Hematopoietic multipotent progenitor cell (in vitro differentiated cells): ENCODE results near the gene ZNF622.

- CAGE, long polyA plus RNA = no peak
These were observed 22.6 kb downstream of the OTULIN start for GRCh38 chr5:14686842-14687787.

GRCh38 chr5:14710421-14711566 lies 46.3 kb downstream of the OTULIN start:
- CAGE, long polyA plus RNA = no peak

GRCh38 chr5:14925838-14926312 lies 54.3 kb upstream of the ANKH start:
- CAGE, long polyA plus RNA = no peak

DNA sequence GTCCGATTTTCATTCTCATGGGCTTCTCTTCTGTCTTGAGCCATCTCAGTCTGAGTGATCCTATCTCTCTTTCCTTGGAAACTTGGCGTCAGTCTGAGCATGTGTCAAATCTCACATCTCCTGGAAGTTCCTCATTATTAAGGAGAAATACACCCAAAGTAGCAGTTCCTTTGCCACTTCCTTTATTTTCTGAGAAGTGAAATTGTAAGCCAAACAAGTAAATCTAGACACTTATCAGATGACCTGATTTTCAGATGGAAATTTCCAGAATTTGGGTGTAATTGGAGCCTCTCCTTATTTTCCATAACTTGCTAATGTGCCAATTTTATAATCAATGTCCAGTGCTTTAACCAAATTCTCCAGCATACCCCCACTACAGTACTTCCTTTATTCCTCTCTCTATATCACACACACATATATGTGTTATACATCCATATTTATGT lies 127.0 kb upstream of the ANKH start:
- CAGE, long polyA plus RNA = no peak

- CAGE, long polyA plus RNA = no peak
These were observed 263.5 kb downstream of the MARCHF11 start for GRCh38 chr5:15915901-15916643.

DNA sequence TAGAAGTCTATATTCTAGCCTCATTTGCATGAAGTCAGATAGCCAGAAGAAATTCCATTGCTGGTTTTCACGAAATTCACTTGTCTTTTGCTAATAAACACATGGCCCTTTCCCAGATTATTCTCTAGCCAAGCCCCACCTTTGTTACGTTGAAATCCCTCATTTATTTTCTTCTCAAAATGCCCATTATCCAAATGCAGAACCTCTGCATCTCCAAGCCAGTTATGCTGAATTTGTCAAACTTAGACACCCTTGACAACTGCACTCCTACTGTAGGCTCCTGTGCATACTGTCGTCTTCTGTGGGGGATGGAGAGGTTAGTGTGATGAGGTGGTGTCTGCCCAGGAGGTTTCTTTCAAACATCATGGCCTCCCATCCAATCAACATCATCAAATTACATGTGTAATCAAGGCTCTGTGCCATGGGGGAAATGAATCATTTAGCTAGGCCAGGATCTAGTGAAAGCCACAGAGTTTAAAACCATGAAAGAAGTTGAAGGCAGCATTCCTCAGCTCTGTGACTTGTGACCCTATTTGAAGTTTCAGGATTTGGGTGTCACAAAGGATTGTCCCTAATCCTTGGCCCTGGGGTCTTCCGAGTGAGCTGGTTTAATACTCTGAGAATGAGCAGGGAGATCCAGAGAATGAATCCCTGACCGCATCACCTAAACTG lies 240.7 kb downstream of the MARCHF11 start:
- CAGE, long polyA plus RNA = no peak

DNA sequence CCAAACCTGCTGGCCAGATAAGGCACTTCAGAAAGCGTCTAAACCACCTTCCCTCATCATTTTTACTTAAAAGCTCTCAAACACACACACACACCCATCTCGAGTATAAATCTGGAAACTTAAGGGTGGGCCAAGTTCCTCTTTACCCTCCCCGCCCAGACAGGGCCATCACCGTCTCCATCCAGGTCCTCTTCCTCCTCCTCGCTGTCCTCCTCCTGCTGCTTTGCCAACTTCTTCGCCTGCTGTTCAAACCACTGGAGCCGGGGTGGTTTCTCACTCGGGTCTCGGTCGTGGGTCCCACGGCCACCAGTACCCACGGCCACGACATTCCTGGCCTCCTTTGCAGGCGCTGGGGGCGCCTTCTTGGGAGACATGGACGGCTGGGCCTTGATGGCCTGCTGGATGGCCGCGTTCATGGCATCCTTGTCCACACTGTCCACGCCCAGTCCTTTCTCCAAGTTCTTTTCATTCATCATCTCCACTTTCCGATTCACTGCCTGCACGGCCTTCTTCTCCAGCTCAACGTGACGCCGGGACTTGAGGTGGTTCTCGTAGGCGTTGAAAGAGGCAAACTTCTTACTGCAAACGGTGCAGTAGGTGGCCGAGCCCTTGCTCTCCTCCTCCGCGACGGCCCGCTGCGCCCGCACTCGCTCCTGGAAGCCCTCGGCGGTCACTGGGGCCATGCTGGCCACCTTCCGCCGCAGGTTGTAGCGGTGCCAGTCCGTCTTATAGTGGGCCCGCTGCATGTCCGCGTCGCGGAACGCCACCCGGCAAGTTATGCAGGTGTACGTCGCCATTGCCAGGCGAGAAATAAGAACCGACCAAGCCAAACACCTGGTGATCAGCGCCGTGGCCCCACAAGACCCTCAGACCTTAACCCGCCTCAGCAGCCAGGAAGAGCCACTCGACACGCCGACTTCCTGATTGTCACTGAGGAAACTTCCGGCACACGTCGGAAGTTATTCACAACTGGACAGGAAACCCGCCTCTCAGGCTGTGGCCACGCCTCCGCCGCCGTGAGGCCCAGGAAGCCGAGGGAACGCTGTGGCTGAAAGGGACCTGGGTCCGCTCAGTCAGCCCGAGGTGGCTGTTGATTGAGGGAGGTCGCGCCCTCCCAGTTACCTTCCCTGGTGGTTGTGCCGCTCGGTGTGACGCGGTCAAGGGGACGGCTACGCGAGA lies at the start of gene ZNF622:
ZNF622 (minus strand) TSS at position 932 of the 1,179 bp plus-strand sequence.
- CAGE, long polyA plus RNA = no peak

DNA sequence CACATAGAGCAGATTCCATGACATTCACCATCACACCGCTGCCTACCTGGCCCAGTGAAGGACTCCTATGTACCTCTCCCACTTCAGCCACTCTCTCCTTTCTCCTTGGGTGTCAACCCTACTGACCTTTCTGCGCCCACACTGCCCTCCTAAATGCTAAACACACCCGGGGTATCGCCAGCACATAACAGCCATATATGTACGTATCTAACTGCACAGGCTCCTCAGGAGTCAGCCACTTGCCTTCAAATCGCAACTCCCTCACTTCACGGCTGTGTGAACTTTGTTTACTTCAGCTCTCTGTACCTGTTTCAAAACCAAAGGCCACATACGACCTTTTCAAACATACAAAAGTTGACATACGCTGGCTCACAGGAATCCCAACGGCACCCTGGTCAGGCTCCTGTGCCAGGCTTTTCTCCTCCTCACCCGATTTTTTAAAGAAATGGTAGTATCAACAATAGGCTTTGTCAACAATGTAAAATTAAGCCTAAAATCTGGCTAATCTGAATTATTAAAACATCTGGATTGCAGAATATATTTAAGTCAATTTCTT lies 38.9 kb upstream of the ZNF622 start:
- CAGE, long polyA plus RNA = no peak

DNA sequence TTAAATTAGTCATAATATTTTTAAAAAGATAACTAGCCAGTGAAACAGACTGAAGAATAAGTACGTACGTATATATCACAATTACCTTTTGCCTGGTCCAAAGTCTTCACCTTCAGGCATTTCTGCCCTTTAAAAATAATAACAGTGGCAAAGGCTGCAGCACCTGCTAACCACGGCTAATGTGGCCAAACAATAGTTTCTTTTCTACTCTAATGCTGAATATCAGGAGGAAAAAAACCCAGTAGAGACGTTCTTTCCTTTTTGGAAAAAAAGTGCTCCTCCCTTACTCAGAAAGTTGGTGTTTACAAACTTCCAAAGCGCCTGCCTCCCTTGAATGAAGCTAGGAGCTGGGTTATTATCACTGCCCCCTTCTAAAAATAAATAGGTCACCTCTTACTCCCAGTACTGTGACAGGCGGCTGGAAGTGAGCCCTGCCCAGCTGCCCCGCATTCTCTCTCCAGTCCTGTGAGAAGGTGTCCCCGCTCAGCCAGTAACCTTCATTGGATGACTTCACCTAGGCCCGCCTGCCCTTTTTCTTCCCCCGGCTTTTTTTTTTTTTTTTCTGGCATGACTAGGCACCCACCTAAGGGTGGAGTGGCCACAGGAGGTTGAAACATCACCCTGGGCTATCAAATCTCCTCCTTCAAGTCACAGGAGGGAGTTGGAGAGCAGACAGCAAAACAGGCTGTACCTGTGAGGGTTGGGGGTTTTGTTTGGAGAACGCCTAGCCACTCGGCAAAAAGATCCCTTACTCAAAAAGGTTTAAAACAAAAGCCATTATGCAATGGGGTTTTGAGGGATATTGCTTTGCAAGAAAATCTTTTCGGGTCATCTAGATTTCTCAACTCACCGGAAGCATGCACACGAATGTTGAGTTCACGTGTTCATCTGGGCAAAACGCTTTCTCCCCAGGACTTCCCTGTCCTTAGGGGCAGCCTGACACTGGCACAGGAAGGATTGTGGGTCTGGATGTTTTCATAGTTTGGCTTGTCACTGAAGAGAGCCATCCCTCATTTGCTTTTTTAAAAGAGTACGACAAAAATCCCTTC lies 43.2 kb upstream of the ZNF622 start:
- CAGE, long polyA plus RNA = no peak

GRCh38 chr5:16549698-16551108 lies 66.6 kb downstream of the RETREG1 start:
- CAGE, long polyA plus RNA = no peak

GRCh38 chr5:16764132-16764642 lies 147.4 kb upstream of the RETREG1 start:
- CAGE, long polyA plus RNA = no peak

- CAGE, long polyA plus RNA = no peak
These were observed 152.1 kb upstream of the RETREG1 start for GRCh38 chr5:16768876-16769301.

- CAGE, long polyA plus RNA = no peak
These were observed 155.7 kb downstream of the MYO10 start for GRCh38 chr5:16780382-16780881.

- CAGE, long polyA plus RNA = no peak
These were observed 101.9 kb upstream of the MYO10 start for GRCh38 chr5:17037905-17038426.

DNA sequence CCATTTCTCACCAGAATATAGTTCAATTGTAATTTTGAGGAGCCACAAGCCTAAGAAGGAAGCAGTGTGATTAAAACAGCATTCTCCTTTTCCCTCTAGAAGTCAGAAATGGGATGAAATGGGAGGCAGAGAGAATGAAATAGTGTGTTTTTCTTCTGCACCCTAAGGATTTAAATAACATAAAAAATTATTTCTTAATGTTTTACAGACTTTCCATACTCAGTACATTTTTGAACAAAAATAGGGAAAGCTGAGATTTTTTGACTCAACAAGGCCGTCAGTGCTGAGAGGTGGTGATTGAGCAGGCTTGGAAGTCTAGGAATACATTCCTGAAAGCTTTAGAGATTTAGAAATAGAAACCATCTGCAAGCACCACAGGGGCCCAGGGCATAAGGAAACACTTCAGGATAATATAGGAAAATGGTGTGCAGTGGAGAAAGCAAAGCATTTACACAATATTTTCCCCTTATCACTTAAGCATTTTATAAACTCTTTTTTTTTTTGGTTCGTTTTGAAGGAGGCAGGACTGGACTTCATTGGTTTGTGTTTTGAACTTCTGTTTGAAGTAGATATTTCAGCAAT lies 5.2 kb downstream of the BASP1 start:
- CAGE, long polyA plus RNA = no peak

- CAGE, long polyA plus RNA = no peak
These were observed 51.8 kb downstream of the BASP1 start for GRCh38 chr5:17269117-17269681.

GRCh38 chr5:31671342-31671684 lies 32.4 kb downstream of the PDZD2 start:
- CAGE, long polyA plus RNA = no peak

- CAGE, long polyA plus RNA = no peak
These were observed 256.6 kb downstream of the PDZD2 start for GRCh38 chr5:31895245-31896148.

DNA sequence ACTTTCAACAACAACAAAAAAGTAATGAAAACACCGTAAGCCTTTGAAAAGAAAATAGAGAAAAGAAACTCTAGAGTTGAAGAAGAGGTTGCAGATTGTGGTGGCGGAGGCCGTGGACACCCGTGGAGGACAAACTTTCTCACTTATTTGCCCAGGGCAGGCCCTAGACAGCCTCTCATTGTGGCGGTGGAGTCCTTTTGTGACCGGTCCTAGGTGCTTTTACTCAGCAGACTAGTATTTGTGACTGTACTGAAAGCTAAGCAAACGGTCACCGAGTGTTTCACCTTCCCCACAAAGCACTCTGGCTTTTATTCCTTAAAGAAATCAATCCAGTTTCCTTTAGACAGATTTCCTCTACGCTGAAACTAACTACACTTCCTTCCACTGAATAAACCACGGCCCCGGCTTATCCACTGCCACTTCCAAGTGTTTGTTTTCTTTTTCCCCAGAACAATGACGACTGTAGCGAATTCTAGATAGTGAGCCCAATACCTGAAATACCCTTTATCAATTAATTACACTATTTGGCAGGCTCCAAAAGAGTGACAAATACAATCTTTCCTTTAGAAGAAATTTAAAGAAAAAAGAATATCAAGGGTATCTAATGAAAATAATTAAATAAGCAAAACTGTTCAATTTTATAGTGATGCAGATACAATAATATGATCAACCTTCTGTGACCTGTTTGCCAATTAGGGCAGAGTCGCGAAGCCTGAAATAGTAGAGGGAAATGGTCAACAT lies 210.1 kb upstream of the TARS1 start:
- CAGE, long polyA plus RNA = no peak

GRCh38 chr5:33446457-33446656 lies 5.6 kb downstream of the TARS1 start:
- CAGE, long polyA plus RNA = no peak